SK-MEL-5 (cell line): Measurements from ENCODE around the genes PDF and HYDIN.

RAMPAGE:
- cytosol, long total RNA = no peak
- long total RNA = no peak
- nucleus, long total RNA = no peak
These were observed 16.4 kb upstream of the HAS3 start for GRCh38 chr16:69089034-69089474.

RAMPAGE:
- cytosol, long total RNA = no peak
- long total RNA = no peak
- nucleus, long total RNA = no peak
These were observed 764 bp downstream of the CHTF8 start for GRCh38 chr16:69131237-69132411.

RAMPAGE:
- cytosol, long total RNA = no peak
- long total RNA = no peak
- nucleus, long total RNA = no peak
These were observed 8.9 kb upstream of the VPS4A start for GRCh38 chr16:69302115-69302774.

DNA sequence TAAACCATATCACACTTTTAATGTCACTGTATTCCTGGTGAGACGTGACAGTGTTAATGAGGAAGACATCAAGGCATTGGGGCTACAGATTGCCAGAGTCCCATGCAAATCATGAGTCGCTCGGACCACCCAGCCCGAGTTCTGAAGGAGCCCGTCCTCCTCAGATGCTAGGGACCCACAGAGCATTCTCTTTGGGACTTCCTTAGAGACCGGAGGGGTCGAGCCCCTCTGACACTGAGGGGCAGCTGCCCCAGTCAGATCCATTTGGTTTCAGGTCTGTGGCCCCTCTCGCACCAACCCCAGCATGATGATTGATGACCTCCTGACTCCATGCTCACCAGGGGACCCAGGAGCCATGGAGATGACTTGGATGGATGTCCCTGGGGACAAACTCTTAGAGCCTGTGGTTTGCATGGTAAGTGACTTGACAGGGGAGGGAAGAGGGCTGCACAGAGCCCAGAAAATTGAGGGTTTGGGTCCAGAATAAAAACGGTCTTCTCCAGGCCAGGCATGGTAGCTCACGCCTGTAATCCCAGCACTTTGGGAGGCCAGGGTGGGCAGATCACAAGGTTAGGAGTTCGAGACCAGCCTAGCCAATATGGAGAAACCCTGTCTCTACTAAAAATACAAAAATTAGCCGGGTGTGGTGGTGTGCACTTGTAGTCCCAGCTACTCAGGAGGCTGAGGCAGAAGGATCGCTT, 8.0 kb downstream of the PDF start:
RAMPAGE:
- cytosol, long total RNA = no peak
- long total RNA = no peak
- nucleus, long total RNA = no peak

DNA sequence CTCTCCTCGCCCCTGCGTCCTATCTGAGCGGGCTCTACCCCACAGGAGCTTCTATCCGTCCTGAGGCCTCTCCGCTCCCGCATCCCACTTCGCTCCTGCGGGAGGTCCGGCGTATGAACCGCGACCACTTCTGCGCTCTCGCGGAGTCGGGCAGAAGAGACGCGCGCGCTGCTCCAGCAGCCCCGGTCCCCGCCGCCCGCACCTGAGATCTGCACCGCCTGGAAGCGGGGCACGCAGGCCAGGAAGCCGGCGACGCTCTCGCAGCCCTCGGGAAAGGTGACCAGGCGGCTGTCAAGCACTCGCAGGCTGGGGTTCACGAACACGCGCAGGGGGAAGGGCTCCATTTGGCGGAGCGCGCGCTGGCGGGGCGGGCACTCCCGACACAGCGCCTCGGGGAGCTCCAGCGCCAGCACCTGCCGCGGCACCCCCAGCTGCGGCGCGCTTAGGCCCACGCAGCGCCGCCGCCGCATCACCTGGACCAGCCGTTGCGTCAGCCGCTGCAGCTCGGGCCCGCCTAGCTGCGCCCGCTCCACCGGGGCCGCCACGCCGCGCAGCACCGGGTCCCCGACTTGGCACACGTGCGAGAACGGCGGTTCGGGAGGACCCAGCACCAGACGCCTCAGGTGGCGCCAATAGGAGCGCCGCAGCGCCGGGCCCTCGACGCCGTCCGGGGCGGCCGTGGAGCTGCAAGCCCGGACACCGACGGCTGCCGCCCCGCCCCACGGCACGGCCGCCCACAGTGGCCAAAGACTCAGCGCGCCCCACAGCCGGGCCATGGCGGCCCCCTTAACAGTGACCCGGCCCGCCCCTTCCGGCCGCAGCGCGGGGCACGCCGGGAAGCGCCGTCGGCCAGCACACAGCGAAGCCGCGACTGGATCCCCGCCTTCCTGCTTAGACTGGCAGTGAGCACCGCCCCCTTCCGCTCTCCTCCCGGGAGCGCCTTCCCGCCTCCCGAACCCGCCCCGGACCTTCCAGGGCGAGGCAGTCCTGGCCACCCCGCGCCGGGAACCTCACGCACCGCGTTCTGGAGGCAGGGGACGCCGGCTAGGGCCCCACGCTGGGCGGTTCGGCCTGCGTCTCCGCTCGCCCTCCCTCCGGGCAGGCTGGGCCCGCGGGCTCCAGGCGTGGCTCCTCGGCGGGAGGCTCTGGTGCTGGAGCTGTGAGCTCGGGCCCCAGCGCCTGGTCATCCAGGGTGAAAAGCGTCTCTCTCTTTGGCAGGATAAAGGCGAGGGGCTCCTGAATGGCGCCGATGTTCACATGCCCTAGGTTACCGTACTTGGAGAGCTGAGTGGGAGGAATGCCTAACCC, at the start of gene PDF:
Gene PDF (minus strand): TSS at position 794 of the 1,308 bp plus-strand sequence.
RAMPAGE:
- cytosol, long total RNA = no peak
- long total RNA = no peak
- nucleus, long total RNA = no peak

GRCh38 chr16:69448698-69449263, 24.4 kb downstream of the CYB5B start:
RAMPAGE:
- cytosol, long total RNA = no peak
- long total RNA = no peak
- nucleus, long total RNA = no peak

GRCh38 chr16:69531562-69531875, 34.2 kb upstream of the NFAT5 start:
RAMPAGE:
- cytosol, long total RNA = no peak
- long total RNA = no peak
- nucleus, long total RNA = no peak

RAMPAGE:
- cytosol, long total RNA = no peak
- long total RNA = no peak
- nucleus, long total RNA = no peak
These were observed 23.0 kb downstream of the NQO1 start for GRCh38 chr16:69703023-69704007.

GRCh38 chr16:69763005-69763528, 935 bp downstream of the WWP2 start:
RAMPAGE:
- cytosol, long total RNA = no peak
- long total RNA = no peak
- nucleus, long total RNA = no peak

DNA sequence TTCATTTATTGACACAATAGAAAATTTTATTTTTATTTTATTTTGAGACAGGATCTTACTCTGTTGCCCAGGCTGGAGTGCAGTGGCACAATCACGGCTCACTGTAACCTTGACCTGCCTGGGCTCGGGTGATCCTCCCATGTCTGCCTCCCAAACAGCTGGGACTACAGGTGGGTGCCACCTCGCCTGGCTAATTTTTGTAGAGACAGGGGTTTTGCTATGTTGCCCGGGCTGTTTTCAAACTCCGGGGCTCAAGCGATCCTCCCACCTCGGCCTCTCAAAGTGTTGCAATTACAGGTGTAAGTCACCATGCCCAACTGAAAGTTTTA, 2.0 kb downstream of the WWP2 start:
RAMPAGE:
- cytosol, long total RNA = no peak
- long total RNA = no peak
- nucleus, long total RNA = no peak

DNA sequence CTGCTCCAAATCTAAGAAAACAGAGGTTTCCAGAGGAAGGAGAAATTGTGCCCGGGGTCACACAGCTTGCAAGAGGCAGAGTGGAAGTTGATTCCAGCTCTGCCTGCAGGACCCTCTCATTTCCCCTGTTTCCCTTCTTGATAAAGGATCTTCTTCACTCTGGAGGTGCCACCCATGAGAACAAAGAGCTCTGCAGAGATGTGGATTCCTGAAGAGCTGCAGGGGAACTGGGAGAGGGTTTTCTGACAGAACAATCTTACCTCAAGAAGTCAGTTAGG, 26.1 kb downstream of the CLEC18A start:
RAMPAGE:
- cytosol, long total RNA = no peak
- long total RNA = no peak
- nucleus, long total RNA = no peak

RAMPAGE:
- cytosol, long total RNA = no peak
- long total RNA = no peak
- nucleus, long total RNA = no peak
These were observed 888 bp downstream of the COG4 start for GRCh38 chr16:70522554-70522777.

DNA sequence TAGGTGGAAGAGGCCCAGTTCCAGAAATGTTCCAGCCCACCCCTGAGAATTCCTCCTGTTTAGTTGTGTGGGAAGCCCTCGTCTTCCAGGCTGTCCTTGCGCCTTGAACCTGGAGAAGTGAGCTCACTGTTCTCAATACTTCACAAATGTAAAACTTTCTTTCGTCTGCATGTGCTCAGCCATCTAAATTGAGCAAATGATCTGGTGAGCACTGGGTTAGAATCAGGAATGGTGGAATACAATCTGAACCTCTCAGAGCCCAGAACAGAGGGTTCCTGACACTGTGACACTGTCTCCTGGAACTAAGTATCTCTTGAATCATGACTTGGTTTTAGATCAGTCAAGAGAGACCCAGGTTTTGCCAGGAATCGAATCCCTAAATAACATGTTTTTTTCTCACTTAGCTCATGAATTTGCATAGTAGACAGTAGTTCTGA, 49.2 kb downstream of the SF3B3 start:
RAMPAGE:
- cytosol, long total RNA = no peak
- long total RNA = no peak
- nucleus, long total RNA = no peak

RAMPAGE:
- cytosol, long total RNA = no peak
- long total RNA = no peak
- nucleus, long total RNA = no peak
These were observed 50.9 kb downstream of the SF3B3 start for GRCh38 chr16:70574520-70574963.

DNA sequence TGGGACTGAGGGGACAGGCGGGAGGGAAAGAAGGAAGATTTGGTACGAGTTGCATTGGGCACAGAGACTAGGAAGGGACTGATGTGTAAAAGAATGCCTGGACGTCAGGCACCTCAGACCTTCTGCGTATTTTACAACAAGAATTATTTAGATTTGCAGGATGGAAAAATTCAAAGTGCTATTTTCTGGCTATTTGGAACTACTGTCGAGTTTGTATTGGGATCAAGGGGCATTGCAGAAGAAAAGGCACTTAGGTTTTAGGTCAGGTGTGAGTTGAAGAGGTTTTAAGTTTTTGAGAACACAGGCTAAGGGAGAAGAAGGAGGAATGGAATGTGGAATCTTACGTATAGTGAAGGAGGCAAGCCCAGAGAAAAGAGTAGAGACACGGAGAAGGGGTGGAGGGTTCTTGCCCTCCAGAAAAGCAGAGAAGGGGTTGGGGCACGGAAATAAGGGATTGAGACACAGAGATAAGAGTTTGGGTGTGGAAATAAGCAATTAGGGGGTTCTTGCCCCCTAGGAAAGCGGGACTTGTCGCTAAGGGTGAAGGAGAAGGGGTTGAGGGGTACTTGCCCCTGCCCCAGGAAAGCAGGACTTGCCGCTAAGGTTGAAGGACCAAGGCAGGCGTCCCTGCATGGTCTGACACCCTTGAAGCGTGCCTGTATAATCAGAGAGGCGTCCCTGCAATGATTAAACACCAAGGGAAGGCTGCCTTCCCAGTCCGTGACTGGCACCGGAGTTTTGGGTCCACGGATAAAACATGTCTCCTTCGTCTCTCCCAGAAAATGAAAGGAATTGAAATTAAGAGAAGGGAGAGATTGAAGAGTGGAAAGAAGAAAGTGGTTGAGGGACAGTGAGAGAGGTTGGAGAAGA, 25.5 kb upstream of the IL34 start:
RAMPAGE:
- cytosol, long total RNA = no peak
- long total RNA = no peak
- nucleus, long total RNA = no peak

GRCh38 chr16:70688910-70689402, 3.1 kb upstream of the MTSS2 start:
RAMPAGE:
- cytosol, long total RNA = no peak
- long total RNA = no peak
- nucleus, long total RNA = no peak

DNA sequence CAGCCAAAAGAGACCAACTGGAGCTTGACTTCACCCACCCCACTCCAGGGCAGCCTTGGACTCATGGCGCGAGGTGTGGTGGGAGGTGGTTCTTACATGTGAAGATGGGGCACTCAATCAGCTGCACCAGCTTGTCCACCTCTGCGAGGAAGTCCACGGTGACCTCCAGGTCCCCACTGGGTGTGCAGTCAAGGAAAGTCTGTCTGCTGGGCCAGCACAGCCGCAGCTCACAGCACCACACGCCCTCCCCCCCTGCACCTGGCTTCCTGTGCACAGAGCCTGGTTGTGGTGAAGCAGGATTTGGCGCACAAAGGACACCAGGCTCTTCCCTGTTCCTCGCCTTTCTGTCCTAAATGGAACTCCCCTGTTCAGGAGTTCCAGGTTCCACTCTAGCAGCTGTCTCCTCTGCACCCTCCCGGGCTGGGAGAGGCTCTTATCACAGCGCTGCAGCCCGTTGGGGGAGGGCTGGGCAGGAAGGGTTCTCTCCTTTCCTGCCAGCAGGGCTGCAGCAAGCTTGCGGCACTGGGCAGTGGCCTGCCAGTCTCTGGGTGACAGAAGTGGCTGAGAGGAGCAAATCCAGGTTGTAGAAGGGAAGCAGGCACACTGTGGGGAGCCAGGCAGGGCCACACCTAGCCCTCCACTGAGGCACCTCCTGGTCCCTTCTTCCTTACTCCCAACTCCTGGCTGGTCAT, 9.7 kb upstream of the MTSS2 start:
RAMPAGE:
- cytosol, long total RNA = no peak
- long total RNA = no peak
- nucleus, long total RNA = no peak

DNA sequence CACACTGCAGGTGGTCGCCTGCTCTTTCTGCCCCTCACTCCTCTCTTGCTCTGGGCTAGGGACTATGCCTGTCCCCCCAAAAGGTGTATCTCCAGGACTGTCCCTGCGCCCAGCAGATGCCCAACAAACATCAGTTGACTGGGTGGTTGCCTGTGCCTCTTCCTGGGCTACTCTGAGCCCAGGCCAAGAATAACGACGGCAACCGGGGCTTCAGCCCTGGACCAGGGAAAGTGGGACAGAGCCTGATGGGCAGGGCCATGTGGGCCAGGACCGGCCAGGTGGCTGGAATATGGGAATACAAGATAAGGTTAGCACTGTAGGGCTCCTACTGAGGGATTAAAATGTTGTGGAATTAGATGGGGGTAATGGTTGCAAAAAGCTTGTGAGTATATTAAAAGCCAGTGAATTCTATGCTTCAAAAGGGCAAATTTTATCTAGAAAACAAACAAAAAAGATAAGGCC, 55.3 kb downstream of the VAC14 start:
RAMPAGE:
- cytosol, long total RNA = no peak
- long total RNA = no peak
- nucleus, long total RNA = no peak

DNA sequence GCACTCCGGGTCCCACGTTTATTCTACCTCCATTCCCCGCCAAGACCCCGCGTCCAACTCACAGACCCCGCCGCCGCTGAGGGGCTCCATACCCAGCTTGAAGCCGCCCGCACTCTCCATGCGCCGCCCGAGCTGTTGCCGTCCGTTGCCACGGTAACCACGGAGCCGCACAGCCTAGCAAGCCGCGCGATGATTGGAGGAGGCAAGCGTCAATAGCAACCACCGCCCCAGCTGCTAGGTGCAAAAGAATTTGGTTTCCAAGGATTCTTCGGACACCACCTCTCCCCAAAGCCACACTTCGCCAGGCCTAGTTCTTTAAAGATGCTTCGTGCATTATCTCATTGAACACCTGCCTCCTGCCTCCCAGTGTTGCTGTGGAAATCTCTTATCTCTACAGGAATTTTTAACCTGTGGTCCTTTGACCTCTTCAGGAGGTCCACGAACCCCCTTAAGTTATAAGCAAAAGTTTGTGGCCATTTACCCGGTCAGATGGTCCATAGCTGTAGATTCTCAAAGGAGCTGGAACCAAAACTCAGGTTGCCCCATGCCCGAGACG, at the start of gene HYDIN:
Gene HYDIN (minus strand): TSS at position 155 of the 556 bp plus-strand sequence.
RAMPAGE:
- cytosol, long total RNA = no peak
- long total RNA = no peak
- nucleus, long total RNA = no peak

DNA sequence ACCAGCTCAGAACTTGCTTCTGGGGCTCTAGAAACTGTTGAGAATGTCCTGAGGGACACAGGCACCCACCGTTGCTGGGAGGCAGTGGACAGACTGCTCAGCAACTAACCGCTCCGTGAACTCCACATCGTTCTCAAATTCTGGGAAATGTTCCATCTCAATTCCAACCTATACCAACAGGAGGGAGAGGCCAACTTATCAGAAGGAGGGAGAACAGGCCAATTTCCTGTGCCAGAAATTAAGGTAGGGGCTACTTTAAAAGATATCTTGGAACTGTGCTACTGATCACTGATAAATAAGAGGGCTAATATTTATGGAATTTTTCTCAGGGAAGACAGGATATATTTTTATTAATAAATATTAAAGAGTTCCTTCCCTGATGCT, 8.3 kb downstream of the TAT start:
RAMPAGE:
- cytosol, long total RNA = no peak
- long total RNA = no peak
- nucleus, long total RNA = no peak